WTC11 (cell line): ENCODE data around the genes HAPSTR1 and NUBP1.

DNA sequence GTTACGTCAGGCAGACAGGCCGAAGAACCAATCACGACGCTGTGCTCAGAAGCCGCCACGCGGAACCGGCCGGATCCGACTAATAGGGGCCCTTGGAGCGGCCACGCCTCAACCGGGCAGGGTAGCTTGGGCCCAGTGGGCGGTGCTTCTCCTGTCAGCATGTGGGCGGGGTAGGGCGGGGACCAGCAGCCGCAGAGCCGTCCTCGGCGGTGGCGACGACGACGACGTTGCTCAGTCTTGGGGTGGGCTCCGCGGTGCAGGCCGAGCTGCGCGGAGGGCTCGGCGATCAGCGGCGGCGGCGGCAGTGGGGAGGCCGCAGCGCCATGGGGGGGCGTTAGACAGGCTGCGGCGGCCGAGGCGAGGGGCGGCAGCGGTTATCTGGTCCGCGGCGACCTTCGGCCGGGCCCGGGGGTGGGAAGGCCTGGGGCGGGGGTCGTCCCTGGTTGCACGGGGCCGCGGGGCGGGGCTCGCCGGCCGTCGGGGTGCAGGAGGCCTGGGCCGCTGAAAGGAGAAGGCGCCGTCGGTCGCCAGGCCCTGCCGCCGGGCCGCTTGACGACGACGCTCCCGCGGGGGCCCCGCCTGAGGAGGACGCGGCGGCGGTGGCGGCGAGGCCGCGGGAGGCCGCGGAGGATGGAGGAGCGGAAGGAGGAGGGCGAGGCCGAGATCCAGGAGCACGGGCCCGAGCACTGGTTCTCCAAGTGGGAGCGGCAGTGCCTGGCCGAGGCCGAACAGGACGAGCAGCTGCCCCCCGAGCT is at the start of gene HAPSTR1:
Gene HAPSTR1, plus strand, starts transcription at position 230 of the 755 bp plus-strand sequence.
- PRO-cap, result bidirectional peak, plus-strand start at position 234 of the sequence, minus-strand start outside the sequence; unidirectional peak, plus-strand start at position 337 of the sequence

- PRO-cap, result no peak
Observed at GRCh38 chr16:9093522-9093839, 2.0 kb downstream of the HAPSTR1 start.

DNA sequence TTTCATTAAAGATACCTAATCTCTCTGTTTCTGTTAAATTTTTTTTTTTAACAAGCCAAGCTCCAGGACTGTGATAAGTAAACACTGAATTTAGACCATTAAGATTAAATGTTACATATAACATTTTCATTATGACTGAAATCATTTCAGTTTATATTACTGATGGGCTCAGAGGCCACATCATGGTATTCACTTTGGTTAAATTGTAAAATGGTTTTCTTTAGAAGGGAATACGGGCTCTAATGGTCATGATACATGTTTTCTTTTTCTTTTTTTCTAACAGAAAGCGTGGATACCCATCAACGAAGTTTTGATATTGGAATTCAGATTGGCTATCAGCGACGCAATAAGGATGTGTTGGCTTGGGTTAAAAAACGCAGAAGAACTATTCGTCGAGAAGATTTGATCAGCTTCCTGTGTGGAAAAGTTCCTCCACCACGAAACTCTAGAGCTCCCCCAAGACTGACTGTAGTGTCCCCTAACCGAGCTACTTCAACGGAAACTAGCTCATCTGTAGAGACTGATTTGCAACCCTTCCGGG is 11.3 kb downstream of the HAPSTR1 start:
- PRO-cap, result no peak

- PRO-cap, result no peak
Observed at GRCh38 chr16:9108184-9109171, 17.0 kb downstream of the HAPSTR1 start.

GRCh38 chr16:9113367-9114537 is 22.3 kb downstream of the HAPSTR1 start:
- PRO-cap, result no peak

DNA sequence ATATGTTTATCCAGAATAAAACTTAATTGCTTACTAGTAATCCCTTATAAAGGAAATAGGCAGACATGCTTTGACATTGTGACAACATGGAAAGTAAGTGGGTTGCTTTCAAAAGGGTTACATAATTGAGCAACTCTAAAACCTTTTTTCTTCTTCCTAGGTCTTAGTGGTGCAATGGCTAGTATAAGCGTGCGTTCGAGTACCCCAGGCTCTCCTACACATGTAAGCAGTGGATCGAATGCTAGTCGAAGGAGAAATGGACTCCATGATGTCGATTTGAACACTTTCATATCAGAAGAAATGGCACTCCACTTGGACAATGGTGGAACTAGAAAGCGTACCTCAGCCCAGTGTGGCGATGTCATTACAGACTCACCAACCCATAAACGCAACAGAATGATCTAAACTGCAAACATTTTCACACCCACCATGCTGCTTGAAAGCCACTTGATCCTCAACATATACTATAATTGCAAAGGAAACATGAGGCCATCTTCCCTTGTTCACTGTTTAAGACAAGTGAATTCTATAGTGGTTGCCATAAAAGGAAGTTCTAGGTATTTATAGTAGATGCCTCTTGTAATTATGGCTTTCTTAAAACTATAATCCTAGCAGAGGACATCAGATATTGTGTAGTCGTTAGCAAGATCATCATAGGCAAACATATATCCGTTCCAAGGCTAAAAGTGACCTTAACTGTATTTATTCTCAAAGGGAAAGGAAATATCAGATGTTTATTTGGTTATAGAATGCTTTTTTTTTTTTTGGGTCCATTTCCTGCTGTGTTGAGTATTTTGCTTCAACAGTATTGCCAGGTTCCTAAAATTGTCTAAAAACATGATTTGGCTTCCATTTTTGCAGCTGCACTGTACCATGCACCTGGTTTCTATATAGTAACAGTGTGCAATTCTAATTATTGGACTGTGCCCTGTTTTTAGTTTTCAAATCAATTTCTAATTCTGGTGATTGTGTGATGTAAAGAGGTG is 25.4 kb downstream of the HAPSTR1 start:
- PRO-cap, result no peak

DNA sequence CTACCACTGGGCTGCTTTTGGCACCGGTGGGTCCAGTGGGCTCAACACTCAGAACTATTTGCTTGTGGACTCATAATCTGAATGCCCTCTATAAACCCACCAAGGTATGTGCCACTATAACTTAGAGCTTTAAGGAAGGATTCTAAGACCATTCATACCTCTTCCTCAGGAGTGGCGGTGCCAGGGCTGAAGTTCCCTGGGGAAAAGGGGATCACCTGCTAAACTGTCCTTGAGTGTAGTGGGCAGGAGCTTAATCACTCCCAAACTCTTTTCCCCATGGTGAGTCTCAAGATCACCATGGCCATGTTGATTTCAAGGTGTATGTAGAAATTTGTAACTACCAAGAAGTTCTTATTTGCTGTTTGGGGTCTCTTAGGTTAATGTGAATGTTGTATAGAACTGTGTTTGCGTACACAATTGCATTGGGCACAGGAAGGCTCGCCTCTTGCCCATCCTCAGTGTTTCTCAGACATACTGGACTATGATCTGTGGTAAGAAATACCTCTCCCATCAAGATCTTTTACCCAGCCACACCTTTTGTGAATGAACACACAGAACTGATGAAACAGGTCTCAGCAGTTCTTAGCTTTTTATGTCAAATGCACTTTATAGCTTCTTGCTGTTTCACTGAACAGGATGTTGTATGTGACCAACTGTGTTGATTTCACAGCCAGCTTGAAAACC is 31.3 kb downstream of the HAPSTR1 start:
- PRO-cap, result no peak

GRCh38 chr16:10451316-10452074 is 65.6 kb downstream of the ATF7IP2 start:
- PRO-cap, result no peak

- PRO-cap, result no peak
Observed at GRCh38 chr16:10531390-10531957, 48.9 kb downstream of the EMP2 start.

GRCh38 chr16:10598166-10598581 is 17.8 kb upstream of the EMP2 start:
- PRO-cap, result no peak

GRCh38 chr16:10743484-10744446 is at the start of gene NUBP1:
NUBP1 (plus strand) TSS chr16:10743842.
- PRO-cap, result bidirectional peak, plus-strand start at chr16:10743841, minus-strand start at chr16:10743746; bidirectional peak, plus-strand start at chr16:10744304, minus-strand start at chr16:10744055

DNA sequence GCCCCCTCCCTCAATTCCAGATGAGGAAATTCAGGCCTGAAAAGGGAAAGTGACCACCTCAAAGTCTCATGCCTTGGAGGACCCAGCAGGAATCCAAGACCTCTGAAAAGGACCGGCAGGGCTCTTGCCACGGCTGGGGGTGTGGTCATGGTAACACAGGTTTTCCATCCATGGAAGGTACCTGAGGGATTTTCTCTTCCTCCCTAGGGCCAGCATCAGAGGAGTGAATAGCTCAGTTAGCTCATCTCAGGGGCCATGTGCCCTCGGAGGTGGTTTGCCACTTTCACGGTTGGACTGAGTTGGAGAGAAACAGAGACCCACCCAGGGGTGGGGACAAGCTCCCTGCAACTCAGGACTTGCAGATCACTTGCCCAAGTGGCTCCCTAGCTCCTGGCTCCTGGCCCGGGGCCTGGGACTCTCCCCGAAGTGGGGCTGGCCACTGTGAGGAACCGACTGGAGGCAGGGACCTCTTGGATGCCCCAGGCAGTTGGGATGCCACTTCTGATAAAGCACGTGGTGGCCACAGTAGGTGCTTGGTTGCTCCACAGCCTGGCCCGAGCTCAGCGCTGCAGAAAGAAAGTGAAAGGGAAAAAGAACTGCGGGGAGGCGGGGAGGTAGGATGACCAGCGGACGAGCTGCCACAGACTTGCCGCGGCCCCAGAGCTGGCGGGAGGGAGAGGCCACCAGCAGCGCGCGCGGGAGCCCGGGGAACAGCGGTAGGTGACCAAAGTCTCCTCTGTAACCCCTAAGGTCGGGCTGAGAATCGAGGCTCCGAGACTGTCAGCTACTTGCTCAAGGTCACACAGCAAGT is 1.5 kb downstream of the CIITA start:
- PRO-cap, result no peak

- PRO-cap, result no peak
Observed at GRCh38 chr16:10928840-10929695, 13.2 kb downstream of the DEXI start.

- PRO-cap, result no peak
Observed at GRCh38 chr16:10942727-10943125, 458 bp upstream of the DEXI start.

DNA sequence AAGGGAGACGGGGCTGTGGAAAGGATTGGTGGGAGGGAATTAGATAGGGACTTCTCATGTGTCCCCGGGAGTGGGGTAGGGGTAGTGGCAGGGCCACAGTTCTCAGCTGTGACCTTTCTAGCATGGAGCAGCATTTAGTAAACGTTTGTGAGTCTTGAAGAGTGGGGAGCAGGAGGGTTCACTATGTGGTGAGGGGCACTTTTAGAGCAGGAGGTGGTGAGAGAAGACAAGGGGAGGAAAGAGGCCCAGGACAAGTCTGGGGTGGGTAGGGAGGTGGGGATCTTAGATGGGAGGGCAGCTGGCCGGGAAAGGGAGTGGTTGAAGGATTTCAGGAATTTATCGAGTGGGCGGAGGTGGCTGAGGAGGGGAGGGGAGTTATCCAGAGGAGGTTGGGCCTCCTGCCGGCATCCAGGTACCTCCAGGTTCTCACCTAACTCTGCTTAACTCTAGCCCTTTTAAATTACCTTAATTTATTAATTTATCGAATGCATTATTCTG is 1.9 kb downstream of the CLEC16A start:
- PRO-cap, result no peak

GRCh38 chr16:10981909-10982543 is 37.7 kb downstream of the CLEC16A start:
- PRO-cap, result no peak

DNA sequence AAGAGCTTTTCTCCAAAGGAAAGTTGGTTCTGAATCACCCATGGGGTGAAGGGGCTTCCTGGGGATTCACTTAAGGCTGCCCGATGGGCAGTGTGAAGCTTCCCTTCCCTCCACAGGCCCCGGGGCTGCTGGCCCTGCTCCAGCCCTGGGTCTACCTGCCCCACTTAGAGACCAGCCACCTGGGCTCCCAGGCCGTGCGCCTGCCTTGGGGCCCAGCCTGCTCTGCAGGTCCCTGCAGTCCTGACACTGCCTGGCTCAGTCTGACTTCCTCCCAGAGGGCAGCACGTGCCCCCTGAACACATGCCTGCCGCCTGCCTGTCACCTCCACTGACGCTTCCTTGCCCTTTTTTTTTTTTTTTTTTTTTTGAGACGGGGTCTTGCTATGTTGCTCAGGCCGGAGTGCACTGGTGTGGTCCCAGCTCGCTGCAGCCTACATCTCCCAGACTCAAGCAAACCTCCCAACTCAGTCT is 72.6 kb downstream of the SOCS1 start:
- PRO-cap, result no peak

DNA sequence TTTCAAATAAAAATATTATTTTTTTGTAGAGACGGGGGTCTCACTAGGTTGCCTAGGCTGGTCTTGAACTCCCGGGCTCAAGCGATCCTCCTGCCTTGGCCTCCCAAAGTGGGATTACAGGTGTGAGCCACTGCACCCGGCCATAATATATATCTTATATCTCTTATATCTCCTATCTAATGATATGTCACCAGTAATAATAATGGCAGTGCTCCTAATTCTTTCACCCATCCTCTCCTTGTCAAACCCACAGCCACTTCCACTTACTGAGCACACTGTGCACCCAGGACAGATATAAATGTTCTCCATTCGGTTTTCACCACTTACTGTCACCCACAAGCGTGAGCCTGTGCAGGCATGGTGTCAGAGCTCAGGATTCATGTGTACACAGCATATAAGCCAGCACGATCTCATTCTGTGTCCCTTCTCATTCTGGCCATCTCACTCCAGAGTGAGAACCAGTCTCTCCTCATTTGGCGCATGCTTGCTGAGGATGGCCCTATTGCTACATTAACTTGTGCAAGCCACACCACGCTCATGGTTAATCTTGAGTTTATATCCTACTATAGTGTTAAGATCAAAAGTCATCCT is 21.3 kb downstream of the SOCS1 start:
- PRO-cap, result no peak

DNA sequence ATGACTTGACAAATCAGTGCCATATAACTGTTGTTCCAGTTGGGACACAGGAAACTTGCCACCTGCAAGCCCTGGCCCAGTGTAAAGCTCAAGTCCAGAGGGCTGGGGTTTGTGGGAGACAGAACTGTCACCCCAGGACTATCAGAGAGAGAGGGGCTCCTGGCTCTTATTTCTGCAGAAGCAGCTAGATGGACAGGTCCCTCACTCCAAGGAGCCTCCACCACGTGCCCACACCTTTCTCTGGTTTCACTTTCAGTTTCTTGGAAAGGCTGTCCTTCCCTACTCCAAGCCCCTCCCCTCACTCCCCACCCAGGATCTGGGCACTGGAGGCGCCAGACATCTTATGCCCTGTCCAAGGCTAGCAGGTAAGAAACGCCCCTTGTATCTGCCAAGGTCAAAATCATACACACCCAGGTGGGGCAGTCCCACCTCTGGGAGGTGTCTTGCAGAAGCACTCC is 31.5 kb upstream of the PRM1 start:
- PRO-cap, result unidirectional peak, plus-strand start at position 335 of the sequence

DNA sequence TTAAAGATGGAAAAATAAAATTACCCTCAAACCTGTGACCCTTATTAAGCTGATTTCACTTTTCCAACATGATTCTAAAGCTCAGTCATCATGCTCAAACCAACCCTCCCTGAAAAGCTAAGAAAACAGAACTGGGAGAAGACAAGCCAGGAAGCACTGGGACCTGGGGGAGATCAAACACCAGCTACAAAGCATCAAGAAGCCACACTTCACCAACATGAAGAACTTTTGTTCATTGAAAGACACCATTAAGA is 29.2 kb downstream of the ENSG00000188897 start:
- PRO-cap, result no peak